NT2/D1 (cell line): ENCODE data around the gene F8A2.

DNA sequence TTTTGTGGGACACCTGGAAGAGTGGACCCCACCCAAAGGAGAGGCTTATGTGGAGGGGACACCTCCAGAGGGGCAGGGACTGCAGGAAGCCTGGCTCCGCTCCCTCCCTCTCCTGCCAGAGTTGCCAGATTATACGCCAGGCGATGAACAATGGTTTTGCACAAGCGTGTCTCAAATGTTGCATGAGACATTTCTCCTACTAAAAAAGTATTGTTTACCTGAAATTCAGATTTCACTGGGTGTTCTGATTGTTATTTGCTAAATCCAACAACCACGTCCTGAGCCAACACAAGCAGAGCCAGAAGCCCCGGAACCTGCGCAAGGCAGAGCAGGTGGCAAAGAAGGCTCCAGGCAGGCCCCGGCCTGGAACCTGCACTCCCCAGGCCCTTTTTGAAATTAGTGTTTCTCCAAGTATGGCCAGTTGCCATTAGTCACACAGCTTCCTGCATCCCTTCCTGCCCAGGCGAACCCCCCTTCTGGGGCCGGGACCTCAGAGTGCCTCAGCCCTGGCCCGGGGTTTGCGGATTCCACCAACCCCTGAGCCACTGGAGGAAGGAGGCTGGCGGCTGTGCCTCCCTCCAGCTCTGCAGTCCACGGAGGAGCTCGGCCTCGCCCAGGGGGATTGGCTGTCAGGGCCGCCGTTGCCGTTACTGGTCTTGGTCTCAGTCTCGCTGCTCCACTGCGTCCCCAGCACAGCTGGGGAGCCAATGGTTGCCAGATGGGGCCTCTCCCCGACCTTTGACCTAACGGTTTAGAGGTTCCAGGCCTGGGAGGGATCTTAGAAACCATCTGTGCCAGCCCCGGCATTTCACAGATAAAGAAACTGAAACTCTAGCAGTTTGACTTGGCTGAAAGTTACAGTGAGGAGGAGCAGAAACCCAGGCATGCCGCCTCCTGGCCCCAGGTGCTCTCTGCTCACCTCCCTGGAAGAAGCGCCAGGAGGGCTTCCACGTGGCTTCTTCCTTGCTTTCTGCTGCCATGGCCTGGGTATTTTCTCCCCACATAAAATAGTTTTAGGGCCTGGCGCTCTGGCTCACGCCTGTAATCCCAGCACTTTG, 12.8 kb downstream of the TMEM187 start:
- RRBS, 2 experiments: 92 to 95% methylated on average over 3 of the region's 29 CpGs

DNA sequence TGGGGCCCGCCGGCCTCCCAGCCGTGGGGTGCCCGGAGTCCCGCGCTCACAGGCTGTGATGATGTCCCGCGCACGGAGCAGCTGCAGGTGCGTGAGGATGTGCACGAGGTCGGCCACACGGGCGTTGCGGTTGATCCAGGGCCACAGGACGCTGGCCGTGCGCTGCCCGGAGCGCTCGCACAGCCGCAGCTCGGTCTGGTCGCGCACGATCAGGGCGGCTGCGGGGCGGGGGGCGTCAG, 402 bp downstream of the IRAK1 start:
- RRBS, 2 experiments: 0% methylated on average over 6 of the region's 30 CpGs; no CpG with 5 or more reads in 1 of the 2 experiments

DNA sequence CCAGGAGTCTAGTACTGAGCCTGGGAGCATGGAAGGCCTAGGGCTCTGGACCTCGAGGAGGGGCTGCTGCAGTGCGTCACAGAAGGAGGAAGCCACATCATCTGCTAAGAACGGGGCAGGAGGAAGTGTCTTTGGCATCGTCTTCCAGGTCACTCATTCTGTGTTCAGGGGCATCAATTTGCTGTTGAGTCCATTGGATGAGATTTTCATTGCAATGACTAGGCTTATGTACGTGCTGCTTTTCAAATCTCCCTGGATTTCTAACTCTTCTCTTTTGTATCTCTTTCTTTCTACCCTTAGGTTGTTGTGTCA, 38.5 kb downstream of the TKTL1 start:
- RRBS, 2 experiments: no CpG with 5 or more reads among the region's 5 CpGs

GRCh38 chrX:154376570-154377185, 2.2 kb upstream of the FLNA start:
- RRBS, 2 experiments: no CpG with 5 or more reads among the region's 4 CpGs

DNA sequence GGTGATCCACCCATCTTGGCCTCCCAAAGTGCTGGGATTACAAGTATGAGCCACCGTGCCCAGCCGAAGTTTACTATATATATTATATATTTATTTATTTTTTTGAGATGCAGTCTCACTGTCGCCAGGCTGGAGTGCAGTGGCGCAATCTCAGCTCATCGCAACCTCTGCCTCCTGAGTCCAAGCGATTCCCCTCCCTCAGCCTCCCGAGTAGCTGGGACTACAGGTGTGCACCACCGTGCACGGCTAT, 3.1 kb downstream of the EMD start:
- RRBS, 2 experiments: no CpG with 5 or more reads among the region's 9 CpGs

- RRBS, 2 experiments: no CpG with 5 or more reads among the region's 66 CpGs
These were observed 8.1 kb upstream of the RPL10 start for GRCh38 chrX:154390007-154390478.

GRCh38 chrX:154400399-154400832, 2.2 kb downstream of the RPL10 start:
- RRBS, 2 experiments: no CpG with 5 or more reads among the region's 6 CpGs

DNA sequence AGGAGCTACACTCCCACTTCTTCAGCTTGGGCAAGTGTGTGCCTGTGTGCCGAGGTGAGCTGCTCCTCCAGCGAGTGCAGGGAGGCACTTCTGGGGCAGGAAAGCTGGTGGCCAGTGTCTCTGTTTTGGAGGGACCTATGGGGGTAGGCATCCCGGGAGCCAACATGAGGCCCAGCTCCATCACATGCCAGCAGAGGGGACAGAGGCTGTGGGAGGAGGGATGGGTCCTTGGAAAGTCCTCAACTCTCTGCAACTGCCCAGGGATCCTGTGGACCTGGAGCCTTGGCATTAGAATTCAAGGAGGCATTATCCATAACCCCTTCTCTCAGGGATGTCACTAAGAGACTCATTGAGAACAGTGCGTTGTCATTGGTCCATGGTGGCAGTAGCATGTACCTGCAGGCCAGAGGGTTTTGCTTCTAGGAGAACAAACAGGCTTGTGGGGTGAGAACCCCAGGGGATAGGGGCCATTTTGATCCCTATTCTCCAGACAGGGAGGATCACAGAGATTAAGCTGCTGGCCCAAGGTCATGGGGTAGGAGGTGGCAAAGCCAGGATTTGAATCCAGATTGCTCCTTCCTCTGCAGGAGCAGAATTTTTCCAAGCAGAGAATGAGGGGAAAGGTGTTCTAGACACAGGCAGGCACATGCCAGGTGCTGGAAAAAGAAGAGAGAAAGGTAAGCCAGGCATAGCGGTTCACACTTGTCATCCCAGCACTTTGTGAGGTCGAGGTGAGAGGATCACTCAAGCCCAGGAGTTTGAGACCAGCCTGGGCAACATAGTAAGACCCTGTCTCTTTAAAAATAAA, 2.4 kb downstream of the TAFAZZIN start:
- RRBS, 2 experiments: no CpG with 5 or more reads among the region's 6 CpGs

DNA sequence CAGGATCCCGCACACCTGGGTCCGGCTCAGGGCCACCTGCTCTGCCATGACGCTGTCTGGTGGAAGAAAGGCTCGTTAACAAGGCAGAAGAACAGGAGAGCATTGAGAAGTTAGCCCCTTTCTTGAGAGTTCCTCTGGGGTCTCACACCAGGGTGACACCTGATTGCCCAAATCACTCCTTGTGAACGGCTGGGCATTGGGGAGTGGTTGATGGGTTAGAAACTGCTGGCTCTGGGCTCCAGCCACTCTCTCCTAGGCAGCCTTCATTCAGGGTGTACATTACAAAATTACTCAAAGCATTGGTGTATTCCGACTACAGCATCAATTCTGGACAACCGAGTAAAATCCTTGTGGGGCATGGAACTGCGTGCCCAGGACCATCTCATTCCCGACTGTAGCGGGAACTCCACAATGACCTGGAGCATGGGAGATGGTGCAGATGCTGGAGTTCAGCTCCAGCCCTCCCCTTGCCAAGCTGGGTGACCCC, 495 bp downstream of the G6PD start:
- RRBS, 2 experiments: no CpG with 5 or more reads among the region's 10 CpGs

GRCh38 chrX:154713055-154713293, 37.9 kb downstream of the GAB3 start:
- RRBS, 2 experiments: no CpG with 5 or more reads among the region's 2 CpGs

- RRBS, 2 experiments: no CpG with 5 or more reads among the region's 3 CpGs
These were observed 18.3 kb downstream of the GAB3 start for GRCh38 chrX:154732699-154732952.

DNA sequence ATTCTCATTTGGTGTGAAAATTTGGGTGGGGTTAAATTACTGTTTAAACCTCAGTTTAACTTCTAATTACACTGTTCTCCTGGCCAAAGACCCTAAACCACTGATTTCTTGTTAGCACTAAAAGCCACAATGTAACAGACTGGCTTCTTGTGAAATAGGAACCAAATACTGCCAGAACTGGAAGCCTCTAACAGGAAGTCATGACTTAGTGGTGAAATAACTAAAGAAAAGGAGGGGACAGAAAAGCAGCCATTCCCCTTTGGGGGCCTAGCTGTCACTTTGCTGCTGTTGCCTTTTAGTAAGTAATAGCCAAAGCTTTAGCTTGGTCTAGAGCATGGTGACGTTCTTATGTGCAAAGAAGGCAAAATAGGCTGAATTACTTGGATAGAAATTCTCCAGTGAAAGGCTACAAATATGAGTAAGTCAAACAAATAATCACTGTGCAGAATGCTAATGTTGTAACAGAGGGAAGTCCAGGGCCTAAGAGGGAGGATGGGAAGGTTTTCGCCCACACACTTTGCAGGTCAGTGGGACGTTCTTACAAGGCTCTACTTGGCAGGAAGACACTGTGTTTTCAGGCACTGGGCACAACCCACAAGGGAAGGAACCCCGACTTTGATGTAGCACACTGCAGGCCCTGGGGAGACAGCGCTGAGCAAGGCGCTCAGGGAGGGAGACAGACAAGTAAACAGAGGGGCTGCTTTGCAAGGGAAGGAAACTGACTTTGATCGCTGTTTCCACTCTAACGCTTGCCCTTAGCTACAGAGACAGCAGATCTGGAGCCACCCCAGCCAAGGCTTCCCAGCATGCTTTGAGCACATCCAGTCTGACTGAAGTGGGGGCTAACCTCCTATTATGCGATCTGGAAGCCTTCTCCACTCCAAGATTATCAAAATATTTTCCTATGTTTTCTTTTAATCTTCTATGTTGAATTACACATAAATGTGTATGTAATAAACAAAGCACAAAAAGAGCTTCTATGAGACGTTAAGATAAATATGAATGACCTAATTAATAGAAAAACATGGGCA, 16.6 kb downstream of the GAB3 start:
- RRBS, 2 experiments: no CpG with 5 or more reads among the region's 10 CpGs

DNA sequence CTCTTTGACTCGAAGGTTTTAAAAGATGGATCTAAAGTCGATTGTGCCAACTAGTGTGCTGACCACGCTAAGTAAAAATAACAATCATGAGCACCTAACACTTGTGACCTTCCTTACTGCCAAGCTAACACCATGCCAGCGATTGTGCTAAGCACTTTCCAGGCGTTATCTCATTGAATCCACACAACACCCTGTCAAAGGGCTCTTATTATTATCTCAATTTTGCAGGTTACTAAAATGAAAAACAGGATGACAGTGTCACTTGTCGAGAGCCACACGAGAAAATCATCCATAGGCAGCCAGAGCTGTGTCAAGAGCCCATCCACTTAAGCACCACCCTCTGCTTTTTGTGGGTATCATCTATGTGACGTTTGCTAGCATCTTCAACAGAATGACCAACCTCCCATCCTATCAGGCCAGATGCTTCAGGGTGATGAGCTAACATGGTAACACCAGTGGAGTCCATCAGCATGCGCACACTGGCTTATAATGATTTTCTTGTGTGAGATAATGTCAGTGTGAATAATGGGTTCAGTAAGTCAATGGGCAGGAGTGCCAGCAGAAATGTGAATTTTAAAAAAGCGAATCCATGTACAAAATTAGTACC, 929 bp upstream of the GAB3 start:
- RRBS, 2 experiments: no CpG with 5 or more reads among the region's 10 CpGs

- RRBS, 2 experiments: no CpG with 5 or more reads among the region's 5 CpGs
These were observed 4.5 kb downstream of the MPP1 start for GRCh38 chrX:154800705-154801295.

- RRBS, 2 experiments: no CpG with 5 or more reads among the region's 3 CpGs
These were observed 34.6 kb downstream of the F8 start for GRCh38 chrX:154987886-154988304.

DNA sequence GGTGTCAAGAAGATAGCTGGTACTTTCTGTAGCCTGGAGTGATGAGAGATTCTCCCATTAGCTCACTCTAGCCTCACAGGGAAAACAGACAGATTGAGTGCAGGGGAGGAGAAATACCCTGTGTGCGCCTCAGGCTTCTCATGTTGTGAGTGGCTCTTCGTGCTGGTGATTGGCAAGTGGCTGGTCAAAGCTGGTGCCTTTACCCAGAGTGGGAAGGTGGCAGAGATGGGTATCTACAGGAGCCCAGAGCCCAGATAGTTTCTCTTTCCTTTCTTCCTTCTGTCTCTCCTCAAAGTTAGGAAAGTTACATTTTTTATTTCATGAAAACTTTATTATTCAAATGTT, 18.5 kb downstream of the CMC4 start:
- RRBS, 2 experiments: no CpG with 5 or more reads among the region's 2 CpGs

GRCh38 chrX:155188974-155189405, 27.3 kb upstream of the VBP1 start:
- RRBS, 2 experiments: no CpG with 5 or more reads among the region's 5 CpGs

- RRBS, 2 experiments: no CpG with 5 or more reads among the region's 55 CpGs
These were observed at the start of gene F8A2 for GRCh38 chrX:155381871-155382290. Gene F8A2 (plus strand): TSS chrX:155382095.